ENCODE measurements around the genes SUCLG2 and TAFA1.

DNA sequence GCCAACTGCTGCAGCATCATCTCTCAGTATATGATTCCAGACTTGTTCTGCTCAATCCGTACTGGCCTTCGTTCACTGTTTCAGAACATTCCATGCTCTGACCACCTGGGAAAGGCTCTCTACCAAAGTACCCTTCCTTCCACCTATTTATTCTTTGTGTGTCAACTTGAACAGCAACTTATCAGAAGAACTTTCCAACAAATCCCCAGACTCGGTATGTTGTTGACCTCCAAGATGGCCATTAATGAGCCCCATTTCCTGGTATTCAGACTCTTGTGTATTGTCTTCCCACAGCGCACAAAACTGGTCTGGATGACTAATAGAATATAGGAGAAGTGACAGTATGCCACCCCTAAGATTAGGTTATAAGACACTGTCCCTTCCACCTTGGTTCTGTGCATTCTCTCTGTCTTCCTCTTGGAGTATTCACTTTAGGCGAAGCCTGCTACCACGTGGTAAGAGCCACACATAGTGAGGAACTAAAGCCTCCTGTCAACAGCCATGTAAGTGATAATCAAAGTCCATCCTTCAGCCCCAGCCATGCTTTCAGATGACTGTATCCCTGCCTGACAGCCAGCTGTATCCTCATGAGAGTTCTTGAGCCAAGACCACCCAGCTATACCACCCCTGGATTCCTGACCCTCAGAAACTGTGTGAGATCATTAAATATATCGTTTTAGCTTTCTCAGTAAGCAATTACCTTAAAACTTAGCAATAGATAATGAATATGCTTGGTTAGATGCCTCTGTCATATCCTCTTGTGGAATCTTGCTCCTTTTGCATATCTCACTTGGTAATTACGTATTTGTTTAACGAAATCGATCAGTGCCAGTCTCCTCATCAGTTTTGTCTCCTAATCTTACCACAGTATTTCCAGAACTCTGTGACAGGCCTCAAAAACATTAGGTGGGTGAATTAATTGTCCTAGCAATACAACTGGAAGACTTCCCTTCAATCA, 481.6 kb downstream of the MAGI1 start:
- PRO-cap, result no peak

- PRO-cap, result no peak
These were observed 262.2 kb downstream of the MAGI1 start for GRCh38 chr3:65776204-65777234.

GRCh38 chr3:65855760-65856064, 183.0 kb downstream of the MAGI1 start:
- PRO-cap, result no peak

DNA sequence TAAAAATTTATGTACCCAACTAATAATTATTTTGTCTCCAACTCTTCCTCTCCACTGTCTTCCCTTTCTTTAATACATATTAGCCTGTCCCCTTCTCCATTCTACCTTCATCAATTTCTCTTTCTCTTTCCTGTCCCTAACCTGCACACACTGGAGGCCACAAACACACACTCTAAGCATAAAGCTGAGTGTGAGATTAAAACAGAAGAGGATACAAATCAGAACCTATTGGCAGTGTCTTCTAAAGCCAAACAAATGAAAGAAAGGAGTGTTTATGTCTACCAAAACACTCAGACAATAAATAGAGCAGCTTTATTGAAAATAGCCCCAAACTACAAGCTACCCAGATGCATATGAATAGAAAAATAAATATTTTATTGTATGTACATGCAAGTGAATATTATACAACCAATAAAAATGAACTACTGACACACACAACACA, 166.4 kb downstream of the MAGI1 start:
- PRO-cap, result no peak

- PRO-cap, result no peak
These were observed 155.1 kb downstream of the MAGI1 start for GRCh38 chr3:65883518-65884165.

DNA sequence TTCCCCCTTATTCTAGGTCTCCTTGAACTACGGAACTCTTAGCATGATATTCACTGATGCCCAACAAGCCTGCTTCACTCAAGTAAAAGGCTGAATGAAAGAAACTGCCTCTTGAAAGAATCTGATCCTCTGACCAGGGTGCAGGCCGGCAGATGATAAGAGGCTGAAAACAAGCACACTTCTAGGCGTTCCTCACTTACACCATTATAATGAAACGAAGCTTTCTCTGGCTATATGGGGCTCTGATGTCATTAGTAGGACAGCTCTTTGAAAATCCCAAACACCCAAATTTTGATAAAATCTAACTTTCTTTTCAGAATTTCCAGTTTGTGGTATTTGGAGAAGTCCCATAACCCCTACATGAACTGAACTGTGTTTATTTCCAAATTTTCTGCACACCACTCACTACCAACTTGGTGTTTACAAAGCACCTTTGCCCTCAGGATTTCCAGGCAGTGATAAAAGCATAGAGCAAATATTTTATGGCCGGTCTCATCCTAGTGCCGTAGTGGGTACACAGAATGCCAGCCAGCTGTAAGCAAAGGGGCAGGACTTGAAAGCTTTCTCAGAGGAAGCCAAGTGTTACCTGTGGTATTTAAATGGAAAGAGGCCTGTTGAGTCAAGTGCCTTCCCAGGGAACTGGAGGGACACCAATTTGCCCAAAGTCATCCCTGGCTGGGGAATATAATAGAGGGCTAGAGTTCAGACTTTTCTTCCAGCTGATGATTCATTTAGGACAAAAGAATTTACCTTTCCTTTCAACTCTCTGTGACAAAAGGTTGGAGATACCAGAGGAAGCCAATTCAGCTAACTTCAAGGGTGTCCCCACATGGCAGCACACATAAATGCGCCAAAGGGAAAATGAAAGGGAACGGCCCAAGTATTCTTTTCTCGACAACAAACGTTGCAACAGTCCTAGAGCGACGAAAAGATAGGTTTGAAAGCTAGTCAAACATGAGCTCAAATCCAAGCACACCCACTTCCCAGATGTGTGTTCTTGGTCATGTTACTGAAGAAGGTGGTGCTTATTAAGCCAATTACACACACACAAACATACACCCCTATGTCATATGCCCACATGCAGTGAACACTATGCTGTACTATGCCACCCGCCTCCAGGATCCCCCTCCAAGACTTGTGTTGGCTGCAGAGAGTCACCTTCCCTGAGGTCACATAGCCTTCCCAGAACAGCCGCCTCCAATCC, 27.9 kb downstream of the MAGI1 start:
- PRO-cap, result no peak

GRCh38 chr3:66306886-66307291, 86.1 kb downstream of the SLC25A26 start:
- PRO-cap, result no peak

- PRO-cap, result no peak
These were observed 178.3 kb upstream of the KBTBD8 start for GRCh38 chr3:66819789-66820193.

DNA sequence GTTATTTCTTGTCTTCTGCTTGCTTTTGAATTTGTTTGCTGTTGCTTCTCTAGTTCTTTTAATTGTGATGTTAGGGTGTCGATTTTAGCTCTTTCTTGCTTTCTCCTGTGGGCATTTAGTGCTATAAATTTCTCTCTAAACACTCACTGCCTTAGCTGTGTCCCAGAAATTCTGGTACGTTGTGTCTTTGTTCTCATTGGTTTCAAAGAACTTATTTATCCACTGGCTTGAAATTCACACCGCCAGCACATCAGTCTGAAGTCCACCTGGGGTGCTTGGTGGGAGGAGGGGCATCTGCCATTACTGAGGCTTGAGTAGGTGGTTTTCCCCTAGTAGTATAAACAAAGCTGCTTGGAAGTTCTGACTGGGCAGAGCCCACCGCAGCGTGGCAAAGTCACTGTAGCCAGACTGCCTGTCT, 114.3 kb downstream of the SUCLG2 start:
- PRO-cap, result no peak

DNA sequence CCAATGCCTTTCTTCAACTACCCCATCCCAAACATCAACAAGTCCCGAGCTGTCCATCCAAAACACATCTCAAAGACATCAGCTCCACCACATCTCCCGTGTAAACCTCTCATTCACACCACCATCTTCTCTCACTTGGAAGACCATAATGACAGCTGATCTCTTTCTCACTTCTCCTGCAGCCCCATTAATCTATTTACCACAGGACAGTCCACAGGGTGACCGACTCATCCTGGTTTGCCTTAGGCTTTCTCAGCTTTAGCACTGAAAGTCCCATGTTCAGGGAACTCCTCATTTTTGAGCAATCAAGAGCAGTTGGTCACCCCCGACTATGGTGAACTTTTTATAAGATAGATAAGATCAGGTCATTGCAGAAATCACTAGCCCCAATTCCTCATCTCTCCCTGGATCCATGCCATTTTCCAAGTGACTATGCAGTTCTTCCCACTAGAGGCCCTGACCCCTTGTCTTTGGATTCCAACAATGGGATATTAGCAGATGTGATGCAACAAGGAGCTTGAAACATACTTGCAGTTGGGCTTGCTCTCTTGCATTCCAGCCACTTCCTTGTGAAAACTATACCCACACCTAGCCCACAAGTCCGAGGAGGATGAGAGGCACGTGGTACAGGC, 60.8 kb downstream of the SUCLG2 start:
- PRO-cap, result no peak

- PRO-cap, result no peak
These were observed 6.8 kb downstream of the SUCLG2 start for GRCh38 chr3:67647509-67648092.

DNA sequence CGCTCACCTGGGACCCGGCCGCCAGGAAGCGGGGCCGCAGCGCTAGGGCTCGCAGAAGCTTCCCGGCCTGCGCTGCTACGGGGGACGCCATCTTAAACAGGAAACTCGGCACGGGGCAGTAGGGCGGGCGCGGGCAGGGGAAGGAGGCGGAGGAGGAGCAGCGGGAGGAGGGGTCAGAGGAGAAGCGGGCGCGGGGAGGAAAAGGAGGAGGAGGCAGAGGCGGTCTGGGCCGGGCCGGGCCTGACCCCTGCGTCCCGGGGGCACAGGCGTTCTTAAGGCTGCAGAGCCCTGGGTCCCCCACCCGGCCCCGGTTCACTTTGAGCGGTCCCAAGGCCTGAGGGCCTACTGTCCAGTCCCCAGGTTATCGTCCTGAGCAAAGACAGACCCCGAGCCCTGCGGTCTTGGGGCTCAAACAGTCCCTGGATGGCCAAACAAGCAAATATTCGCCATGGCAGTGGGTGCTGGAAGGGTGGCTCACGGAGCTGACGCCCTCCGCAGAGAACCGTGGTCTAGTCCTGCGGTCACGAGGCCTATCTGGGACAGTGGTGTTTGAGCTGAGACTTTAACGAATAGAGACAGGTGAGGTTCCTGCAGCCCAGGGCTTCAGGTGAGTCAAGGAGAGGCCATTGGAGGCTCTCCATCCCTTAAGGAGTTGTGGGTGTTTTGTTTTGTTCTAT, at the start of gene SUCLG2:
TSS of gene SUCLG2 (minus strand) at position 117 of the 677 bp plus-strand sequence.
- PRO-cap, result bidirectional peak, plus-strand start at position 216 of the sequence, minus-strand start at position 94 of the sequence

DNA sequence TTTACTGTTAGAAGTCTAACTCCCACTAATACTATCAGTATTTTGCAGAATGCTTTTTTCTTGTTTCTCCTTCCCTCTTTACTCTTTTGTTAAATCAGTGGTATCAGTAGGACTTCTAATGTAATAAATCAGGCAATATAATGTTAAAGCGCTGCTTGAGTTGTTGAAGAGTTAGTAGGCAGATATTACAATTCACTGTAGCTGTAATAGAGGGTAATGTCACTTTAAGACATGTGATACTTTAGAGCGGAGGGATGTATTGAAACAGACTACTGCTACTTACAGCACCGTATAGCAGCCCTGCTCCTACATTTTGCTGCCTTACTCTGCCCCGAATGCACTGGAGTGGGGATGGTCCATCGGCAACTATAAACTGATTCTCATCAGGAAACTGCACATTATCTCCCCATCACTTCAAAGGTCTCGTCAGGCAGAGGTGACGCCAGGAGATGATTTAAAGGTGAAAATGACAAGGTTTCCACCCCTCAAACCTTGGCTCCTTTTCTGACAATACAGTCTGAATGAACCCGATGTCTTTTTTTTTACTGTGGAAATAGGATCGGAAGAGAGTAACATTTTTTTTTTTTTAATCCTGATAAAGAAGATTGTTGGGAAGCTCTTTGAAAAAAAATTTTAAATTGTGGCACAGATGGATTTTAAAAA, at the start of gene TAFA1:
TSS of gene TAFA1 (plus strand) at position 267 of the 663 bp plus-strand sequence.
- PRO-cap, result no peak

DNA sequence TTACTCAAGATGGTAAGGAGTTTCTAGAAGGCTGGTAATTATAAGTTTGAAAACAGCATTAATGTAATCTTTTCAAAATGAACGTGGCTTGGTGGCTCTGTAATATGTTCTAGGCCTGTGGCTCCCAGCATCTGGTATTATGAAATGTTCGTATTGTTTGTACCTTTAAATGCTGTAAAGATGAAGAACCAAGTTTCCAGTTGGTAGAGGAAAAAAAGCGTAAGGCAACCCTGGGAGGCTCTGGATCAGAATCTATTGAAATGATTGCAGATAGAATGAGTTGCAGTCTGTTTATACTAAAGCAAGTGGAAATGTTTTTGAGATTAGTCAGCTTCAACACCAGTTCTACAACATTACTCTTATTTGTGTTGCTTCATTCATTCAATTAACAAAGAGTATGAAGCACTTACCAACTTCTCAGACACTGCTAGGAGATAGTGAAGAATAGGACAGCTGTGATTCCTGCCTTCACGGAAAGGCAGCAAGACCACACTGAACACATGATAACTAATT, 5.3 kb downstream of the ARL6IP5 start:
- PRO-cap, result no peak

DNA sequence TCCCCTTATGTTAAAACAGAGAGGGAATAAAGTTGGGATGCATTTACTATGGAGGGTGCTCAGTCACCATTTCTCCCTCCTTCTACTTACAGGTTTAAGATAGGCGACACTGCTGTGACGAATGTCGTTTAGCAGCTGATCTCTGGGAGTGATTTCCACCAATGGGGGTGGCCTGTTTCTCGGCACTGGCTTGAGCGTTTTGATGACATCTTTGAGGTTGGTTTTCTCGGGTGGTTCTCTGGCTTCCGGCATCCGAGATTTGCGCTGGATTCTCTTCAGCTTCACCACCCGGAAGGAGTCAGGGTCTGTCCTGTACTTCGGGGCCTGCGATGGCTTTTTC, 3.8 kb downstream of the LMOD3 start:
- PRO-cap, result no peak

GRCh38 chr3:69121542-69121943, 852 bp downstream of the LMOD3 start:
- PRO-cap, result no peak

DNA sequence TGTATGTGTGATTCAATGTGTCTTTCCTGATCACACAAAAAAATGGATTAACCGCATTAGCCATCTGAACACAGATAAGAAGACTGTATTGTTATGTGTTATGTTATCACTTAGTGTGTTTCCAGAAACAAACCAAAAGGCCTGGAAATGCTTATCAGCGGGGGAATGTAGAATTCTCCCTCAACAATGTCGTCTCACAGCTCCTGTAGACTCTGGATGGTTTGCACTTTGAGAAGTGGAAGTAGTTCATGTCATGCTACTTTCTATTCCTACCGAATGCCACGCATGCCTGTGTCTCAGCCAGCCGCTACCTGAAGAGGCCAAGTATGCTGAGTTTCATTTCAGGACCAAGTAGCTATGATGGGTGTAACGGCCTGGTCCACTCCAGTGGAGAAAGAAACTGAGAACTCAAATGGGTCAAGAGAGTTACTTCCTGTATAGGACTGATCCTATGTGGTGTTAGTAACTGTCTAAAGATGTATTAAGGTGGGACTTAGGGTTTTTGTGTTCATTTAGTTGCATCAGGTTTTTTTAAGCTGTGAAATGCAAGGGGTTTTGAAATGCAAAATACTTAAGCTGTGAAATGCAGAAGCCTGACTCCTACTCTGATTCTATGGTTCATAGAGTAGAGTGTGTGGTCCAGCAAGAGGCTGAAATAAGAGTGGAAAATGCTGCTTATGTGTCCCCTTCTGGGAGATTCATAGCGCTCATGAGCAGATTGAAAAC, 118.4 kb upstream of the LMOD3 start:
- PRO-cap, result no peak

DNA sequence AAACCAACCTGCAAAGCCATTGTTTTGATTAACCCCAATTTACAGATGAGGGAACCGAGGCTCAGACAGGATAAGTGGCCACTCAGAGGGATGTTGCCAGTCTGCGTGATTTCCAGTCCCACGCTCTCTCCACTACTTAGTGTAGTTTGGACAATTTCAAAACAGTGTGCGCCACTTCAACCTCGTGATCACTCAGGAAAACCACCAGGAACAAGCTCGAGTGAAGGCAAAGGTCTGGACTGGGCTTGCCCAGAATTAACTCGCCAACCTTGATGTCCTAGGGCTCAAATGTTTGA, 124.2 kb upstream of the LMOD3 start:
- PRO-cap, result no peak

GRCh38 chr3:69352038-69353125, 33.5 kb downstream of the FRMD4B start:
- PRO-cap, result no peak

GRCh38 chr3:69385102-69385435, 819 bp downstream of the FRMD4B start:
- PRO-cap, result no peak

Measured in fallopian tube (tissue), 1 donor.